Natural killer cell (primary cell): Measurements from ENCODE around the gene ARL10.

GRCh38 chr5:174987401-174987783 lies 263.0 kb downstream of the MSX2 start:
- PRO-cap = no peak

GRCh38 chr5:175690939-175691545 lies 33.2 kb downstream of the HRH2 start:
- PRO-cap = no peak

DNA sequence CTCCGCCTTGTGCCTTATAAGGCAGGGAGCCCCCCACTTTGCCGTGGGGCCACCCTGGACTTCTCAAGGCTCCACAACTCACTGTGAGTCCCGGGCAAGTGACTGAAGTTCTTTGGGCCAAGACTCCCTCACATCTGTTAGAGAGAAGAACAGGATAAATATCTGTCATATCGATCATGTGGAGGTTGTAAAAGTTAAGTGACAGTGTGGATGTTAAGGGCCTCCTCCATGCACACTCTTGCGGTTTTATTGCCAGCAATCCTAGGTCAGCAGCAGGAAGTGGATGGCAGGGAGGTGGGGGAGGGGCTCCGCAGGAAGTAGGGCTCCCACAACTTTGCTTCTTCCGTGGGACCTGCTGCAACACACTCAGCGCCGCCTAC lies 38.5 kb downstream of the HRH2 start:
- PRO-cap = no peak

- PRO-cap = no peak
Observed at GRCh38 chr5:175746716-175747224, 88.9 kb downstream of the HRH2 start.

DNA sequence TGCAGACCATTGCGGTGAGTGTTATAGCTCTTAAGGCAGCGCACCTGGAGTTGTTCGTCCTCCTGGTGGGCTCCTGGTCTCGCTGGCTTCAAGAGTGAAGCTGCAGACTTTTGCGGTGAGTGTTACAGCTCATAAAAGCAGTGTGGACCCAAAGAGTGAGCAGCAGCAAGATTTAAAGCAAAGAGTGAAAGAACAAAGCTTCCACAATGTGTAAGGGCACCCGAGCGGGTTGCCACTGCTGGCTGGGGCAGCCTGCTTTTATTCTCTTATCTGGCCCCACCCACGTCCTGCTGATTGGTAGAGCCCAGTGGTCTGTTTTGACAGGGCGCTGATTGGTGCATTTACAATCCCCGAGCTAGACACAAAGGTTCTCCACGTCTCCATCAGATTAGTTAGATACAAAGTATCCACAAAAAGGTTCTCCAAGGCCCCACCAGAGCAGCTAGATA lies 17.1 kb upstream of the SIMC1 start:
- PRO-cap = no peak

- PRO-cap = no peak
Observed at GRCh38 chr5:176317787-176318433, 43.7 kb downstream of the KIAA1191 start.

DNA sequence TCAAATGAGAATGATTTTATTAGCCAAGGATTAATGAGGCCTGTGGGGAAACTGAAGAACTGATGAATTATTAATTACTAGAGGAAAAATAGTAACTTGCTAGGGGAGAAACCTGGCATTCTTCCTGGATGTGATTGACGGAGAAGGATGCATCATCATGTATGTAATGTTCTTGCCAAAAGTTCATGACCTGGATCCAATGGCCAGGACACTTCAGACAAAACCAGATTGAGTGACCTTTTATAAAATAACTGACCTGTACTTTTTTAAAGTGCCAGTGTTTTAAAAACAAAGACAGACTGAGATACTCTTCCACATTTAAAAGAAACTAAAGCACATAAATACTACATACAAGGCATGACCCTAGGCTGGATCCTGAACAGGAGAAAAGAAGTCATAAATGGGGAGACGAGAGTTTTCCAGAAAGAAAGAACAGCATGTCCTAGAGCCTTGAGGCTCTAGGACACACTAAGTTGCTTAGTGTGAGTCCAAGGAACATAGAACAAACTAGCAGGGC lies 23.6 kb downstream of the KIAA1191 start:
- PRO-cap = no peak

DNA sequence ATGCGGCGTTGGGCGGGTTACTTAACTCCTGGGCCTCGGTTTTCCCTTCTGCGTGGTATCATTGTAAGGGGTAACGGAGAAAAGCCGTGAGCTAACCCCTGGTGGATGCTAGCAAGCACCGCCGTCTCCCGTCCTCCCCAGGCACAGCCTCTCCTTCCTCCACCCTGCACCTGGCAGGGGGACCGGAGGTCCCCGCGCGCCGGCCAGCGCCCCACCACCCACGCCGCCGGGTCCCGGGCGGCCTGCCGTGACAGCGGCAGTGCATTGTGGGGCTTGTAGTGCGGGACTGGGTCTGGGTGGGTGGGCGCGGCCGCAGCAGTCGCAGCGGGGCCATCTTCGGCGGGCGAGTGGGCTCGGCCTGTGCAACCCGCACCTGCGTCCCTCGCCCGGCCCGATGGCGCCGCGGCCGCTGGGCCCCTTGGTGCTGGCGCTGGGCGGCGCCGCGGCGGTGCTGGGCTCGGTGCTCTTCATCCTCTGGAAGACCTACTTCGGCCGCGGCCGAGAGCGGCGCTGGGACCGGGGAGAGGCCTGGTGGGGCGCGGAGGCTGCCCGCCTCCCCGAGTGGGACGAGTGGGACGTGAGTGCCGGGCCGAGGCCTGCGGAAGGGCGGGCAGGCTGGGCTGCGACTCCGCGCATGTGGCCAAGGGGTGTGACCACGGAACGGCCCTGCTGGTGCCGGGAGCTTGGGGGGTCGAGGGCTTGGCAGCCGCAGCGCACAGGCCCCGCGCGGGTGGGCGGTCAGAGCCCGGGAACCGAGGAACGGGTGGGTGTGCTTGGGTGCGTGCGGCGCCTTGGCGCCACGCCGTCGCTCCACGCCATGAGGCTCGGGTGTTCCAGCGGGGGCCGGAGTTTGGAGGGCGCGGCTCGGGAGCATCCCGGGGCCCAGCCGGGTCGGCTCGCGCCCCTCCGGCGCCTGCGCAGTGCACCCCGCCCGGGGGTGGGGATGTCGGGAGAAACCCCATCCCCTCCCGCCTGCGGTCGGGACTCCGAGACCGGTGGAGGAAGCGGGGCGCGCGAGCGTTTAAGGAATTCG lies at the start of gene ARL10:
Gene ARL10 (plus strand): TSS at position 318 of the 1,033 bp plus-strand sequence.
- PRO-cap = no peak

DNA sequence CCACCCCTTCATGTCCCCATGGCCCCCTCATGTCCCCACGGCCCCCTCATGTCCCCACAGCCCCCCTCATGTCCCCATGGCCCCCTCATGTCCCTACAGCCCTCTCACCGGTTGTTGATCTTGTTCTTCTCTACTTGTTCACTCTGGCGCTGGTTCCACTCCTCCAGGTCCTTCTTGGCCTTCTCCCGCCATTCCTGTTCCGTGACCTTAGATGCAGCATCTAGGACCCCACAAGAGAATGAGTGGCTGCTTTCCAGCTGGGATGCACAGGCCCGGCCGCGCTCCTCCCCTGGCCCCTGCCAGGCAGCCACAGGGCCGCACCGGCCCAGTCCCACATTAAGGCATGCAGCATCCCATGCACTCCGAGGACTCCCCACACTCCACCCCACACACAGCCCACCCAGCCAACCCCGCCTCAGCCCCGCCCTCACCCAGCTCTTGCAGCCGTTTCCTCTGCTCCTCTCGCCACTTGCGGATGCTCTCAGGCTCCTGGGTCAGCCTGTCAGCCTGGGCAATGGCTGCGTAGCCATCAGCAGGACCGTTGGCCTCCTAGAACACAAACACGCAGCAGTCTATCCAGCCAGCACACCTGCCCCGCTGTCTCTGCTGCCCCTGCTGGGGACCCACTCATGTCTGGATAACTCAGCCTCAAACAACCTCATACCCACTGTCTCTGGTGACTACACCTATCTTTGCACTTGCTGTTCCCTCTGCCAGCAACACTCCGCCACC lies 9.1 kb downstream of the HIGD2A start:
- PRO-cap = no peak

DNA sequence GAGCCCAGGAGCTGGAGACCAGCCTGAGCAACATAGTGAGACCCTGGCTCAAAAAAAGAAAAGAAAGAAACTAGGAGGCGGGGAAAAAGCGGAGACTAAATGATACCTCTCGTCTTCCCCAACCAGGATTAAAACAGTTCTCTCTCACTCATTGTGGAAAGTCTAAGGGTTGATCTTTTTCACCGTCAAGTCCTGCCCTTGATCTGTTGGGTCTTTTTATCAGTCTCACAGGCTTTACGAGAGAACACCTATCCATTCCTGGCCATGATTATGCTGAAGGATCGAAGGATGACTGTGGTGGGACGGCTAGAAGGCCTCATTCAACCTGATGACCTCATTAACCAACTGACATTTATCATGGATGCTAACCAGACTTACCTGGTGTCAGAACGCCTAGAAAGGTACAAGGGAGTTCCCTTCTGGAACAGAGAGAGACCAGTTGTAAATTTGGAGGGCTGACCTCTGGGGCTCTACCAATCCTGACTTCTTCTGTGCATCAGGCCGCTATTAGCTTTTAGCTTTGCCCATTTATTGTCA lies 40.9 kb downstream of the RNF44 start:
- PRO-cap = no peak

DNA sequence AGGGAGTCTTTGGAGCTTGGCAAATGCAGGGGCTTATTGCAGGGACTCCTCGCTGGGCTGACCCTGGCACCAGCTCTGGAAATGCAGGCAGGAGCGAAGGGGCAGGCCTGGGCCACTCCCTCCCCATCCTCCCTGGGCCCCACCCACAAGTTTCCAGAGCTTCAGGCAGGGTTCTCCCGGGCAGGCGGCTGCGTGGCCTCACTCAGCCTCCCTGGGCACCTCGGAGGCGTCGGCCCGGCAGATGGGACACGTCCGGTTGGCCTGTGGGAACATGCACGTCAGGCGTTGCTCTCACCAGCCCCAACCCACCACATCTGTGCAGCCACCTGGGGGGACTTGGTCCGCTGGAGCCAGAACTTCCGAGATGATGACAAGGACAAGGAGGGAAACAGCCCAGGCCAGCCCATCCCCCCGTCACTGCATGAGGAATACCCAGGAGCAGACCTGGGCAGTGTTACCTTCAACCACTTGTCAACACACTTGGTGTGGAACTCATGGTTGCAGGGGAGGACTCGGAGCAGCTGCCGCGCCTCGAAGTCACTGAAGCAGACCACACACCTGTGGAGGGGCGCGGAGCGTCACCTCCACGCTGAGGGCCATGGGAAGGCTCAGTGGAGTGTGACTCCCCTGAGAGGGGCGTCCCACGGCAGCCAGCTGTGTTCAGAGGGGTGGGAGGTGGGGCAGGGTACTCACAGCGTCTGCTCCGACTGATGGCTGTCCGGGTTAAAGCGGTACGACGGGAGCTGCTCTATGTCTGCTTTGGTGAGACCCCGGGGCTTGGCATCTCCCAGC lies 8.2 kb downstream of the RNF44 start:
- PRO-cap = no peak

DNA sequence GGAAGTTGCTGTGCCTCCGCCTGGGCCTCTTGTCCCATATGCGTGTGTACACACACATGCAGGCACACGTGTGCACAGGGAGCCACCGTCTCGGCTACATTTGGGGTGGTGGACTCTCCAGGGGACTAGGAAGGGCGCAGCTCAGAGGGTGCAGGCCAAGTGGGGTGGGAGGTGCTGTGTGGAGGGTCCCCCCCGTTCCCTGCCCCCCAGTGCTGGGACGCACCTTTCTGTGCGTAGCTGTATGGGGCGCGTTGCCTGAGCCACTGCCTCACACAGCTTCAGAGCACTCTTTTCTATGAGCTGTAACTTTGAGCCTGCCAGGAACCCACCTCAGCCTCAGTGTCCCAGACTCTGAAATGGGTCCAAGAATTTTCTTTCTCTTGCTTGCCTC lies 9.8 kb downstream of the TSPAN17 start:
- PRO-cap = no peak

DNA sequence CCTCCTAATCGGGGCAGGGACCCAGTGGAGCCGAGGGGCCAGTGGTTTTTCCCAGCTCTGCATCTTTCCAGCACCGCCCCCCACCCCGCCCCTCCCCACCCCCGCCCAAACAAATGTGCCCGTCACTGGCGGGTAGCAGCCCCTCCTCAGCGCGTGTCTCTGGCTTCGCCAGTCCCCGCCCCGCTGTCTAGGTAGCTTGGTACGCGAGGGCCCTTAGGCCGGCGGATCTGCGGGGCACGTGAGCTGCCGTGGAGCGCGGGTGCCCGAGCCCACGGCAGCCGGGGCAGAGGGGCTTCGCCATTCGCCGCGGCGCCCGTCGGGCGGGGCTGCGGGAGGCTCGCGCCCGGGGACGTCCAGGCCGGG lies 7.1 kb downstream of the UNC5A start:
- PRO-cap = no peak

GRCh38 chr5:177109811-177110310 lies 23.1 kb downstream of the FGFR4 start:
- PRO-cap = no peak

GRCh38 chr5:177116659-177117382 lies 16.8 kb upstream of the NSD1 start:
- PRO-cap = bidirectional peak, plus-strand start at chr5:177117040, minus-strand start at chr5:177116923

DNA sequence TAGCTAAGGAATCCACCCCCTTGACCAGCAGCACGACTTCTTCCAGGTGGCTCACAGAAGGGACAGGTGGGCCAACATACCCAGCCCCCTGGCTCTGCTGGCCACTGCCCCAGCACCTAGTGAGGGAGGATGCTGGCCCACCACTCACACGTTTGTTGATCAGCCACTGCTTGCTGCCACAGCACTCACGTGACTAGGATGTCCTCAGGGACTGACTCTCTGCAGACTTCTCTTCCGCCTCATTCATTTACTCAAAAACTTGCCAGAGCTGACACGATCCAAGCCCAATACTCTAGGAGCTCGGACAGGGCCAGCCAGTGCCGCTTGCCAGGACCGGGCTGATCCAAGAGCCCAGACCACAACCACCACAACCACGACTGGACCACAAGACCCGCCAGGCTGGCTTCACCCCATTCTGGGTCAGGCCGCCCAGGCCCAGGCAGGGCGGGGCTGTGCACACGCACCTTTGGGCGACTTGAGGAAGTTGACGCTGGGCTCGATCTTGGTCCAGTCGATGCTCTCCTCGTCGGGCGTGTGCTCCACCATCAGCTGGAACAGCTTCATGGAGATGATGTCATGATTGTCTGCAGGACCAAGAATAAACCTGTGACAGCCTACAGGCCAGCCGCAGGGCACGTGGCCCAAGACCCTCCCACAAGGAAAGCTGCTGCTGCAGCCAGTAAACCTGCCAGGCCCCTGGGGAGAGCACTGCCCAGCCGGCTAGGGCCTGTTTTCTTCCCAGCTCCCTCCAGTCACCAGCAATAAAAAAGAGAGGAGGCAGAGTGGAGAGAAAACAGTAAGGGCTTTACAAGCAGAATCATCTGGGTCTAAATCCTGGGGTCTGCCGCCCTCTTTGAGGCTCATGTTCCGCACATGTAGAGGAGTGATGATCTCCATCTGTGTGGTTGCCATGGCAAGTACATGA lies 17.4 kb downstream of the LMAN2 start:
- PRO-cap = no peak

- PRO-cap = no peak
Observed at GRCh38 chr5:177408780-177409029, 659 bp downstream of the F12 start.

GRCh38 chr5:177427837-177428552 lies 1.5 kb downstream of the GRK6 start:
- PRO-cap = no peak

DNA sequence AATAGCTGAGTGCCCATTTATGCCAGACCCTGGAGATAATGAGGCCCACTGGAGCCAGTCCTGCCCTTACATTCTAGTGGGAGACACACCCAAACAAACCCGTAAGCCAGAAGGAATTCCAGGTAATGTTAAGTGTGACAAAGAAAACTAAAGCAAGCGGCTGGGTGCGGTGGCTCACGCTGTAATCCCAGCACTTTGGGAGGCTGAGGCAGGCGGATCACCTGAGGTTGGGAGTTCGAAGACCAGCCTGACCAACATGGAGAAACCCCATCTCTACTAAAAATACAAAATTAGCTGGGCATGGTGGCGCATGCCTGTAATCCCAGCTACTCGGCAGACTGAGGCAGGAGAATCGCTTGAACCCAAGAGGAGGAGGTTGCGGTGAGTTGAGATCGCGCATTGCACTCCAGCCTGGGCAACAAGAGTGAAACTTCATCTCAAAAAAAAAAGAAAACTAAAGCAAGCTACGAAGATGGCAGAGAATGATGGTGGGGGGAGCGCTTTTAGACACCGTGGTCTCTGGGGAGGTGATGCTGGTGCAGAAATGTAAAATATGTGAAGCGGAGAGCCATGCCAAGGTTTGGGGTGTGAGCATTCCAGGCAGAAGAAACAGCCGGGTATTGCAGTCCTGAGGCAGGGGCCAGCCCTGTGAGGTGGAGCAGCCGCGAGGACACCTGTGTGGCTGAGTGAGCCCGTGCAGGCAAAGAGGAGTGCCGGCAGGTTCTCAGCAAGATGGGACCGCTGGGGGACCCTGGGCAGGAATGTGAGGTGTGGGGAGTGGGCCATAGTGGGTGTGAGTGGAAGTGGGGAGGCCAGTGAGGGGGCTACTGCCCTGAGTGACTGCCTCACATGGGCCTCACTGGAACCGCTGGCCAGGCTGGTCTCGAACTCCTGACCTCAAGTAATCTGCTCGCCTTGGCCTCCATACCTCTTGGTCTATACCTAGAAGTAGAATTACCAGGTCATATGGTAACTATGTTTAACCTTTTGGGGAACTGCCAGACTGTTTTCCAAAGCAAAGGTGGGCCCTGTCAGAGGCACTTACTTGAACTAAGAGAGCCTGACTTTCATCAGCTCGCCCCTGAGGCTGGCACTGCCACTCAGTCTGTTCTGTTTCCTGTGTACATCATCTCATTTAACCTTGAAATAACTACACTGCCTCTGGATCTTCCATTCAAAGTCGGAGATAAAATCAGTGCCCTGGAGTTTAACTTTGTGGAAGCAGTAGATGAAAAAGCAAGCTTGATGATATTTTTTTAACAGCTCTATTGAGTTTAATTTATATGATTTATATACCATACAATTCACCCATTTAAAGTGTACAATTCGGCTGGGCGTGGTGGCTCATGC lies 8.2 kb upstream of the PRR7 start:
- PRO-cap = no peak

GRCh38 chr5:177444086-177444492 lies 2.5 kb upstream of the PRR7 start:
- PRO-cap = no peak